Diencephalon (tissue), 2 donors: ENCODE results near the genes ATP6V1F and UBE2H.

DNA sequence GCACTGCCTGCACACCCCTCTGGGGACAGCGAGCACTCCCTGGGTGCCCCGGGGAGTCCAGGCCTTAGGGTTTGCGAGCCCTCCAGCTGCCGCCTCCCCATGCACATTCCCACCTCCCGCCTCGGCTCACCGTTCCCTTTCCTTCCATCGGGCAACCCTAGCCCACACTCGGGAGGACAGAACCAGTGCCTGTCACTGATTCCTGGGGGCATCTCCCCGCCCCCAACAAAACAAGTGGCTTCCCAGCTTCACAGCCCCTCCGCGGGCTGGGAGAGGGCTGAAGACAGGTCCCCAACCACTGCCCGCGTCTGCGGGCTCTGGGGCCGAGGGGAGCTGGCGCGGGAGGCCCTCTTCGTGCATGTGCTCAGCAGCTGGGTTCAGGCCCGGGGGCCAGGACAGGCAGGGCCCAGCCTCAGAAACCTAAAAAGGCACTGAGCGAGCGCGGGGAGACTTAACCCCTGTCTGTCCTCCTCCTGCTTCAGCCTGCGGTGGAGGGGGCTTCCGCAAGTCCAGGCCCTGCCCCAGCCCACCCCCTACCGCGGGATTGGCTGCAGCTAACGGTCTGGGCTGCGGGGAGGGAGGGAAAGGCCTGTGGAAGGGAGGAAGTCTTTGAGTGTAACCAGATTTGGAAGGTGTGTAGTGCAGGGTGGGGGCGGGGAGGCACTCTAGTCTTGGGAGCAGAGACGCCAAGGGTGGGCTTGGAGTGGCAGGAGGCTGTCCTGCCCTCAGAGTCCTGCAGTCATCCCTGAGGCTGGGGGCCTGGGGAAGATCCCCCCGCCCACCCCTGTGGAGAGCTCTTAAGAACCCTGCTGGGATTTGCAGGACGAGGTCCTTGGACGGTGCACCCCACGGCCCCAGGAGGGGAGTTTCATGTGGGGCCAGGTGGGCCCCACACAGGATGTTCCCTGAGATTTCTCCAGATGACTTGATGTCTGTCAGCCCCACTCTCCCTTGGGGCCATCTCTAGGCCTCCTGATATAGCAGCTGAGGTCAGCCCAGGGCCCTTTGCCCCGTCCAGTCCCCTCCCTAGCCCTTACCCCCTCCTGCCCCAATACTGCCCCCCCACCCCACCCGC is 1.3 kb downstream of the FLNC start:
- RAMPAGE, long total RNA: no peak

- RAMPAGE, long total RNA: start-site peak on the plus strand at chr7:128862823-128862895, 4,339 and 3,347 reads in 2 replicates
Observed at GRCh38 chr7:128862195-128863385, at the start of gene ATP6V1F. TSS of gene ATP6V1F (plus strand) at chr7:128862856.

DNA sequence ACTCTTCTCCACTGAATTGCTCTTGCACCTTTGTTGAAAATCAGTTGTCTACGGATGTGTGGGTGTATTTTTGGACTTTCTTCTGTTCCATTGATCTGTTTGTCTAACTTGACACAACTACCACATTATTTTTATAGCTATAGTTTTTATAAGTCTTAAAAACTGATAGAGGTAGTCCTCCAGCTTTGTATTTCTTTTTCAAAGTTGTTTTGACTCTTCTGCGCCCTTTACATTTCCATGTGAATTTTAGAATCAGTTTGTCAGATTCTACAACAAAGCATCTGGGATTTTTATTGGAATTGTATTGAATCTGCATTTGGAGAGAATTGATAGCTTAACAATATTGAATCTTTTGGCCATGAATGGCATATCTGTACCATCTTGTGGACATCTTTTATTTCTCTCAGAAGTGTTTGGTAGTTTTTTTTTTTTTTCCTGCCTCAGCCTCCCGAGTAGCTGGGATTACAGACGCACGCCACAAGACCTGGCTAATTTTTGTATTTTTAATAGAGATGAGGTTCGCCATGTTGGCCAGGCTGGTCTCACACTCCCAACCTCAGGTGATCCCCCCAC is 54.1 kb downstream of the AHCYL2 start:
- RAMPAGE, long total RNA: no peak

- RAMPAGE, long total RNA: no peak
Observed at GRCh38 chr7:129554068-129554547, 51.8 kb downstream of the SMKR1 start.

DNA sequence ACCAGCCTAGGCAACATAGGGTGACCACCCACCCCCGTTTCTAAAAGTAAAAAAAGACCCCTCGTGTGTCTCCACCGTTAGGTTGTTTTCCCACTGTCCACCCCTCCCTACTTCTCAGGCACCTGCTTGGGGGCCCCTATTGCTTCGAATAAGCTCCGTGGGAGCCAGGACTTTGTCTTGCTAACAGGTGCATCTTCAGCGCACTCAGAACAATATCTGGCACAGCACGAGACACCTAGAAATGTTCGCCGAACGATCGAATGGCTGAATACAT is 636 bp upstream of the NRF1 start:
- RAMPAGE, long total RNA: no peak

GRCh38 chr7:129829989-129830842 is 122.5 kb downstream of the UBE2H start:
- RAMPAGE, long total RNA: no peak

- RAMPAGE, long total RNA: no peak
Observed at GRCh38 chr7:129952445-129953270, at the start of gene UBE2H. TSS of gene UBE2H (minus strand) at chr7:129952960.

GRCh38 chr7:130134519-130135625 is 64.5 kb downstream of the KLHDC10 start:
- RAMPAGE, long total RNA: no peak

DNA sequence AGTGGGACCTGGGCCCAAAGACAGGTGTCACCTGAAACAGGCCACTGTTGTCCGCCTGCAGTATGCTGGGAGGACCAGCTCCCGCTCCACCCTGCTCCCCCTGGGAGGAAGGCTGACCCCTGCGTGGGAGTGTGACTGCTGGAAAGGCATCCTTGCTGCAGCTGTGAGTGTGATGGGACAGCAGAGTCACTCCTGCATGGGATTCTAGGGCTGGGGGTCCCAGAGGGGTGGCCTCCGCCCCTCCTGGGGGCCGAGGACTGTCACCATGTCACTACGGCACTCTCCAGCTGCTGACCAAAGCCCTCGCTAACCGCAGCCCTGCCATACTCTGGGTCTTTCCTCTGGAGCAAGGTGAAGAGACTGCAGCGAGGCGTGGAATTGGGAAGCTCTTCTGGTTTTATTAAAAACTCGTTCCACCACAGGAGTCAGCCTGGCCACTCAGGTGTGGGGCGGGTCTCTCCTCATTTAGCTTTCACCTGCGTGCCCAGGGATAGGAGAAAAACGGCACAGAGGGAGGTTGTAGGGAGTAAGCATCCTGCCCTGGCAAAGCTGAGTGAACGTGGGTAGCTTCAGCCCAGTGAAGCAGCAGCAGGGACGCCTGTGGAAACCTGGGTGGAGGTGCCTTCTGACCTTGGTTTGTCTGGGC is 62.9 kb downstream of the TMEM209 start:
- RAMPAGE, long total RNA: no peak

DNA sequence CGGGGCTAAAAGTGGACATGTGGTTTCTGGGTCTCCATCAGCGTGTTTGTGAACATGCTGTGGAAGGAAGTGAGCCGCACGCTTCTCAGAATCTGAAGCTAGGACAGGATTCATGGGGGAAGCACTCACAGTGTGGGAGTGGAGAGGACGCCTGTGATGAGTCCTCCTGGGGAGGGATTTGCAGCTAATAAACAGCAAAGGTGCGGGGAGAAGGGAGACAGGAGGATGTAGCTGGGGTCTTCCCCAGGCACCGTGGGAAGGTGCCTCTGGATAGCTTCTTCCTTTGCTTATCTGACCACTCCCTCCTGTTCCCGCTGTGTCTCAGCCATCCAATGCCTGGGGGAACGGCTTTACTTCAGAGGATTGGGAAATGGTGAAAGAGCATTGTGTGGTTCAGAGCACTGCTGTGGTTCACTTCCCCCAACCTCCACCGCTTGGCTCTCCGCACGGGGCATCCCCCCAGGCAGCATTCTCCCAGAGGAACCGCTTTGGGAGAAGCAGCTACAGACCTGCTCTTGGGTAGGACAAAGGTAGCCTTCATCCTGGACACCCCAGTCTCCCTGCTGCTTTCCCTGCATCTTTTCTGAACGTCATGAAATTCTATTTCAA is 5.7 kb downstream of the CPA5 start:
- RAMPAGE, long total RNA: no peak

GRCh38 chr7:130394243-130394753 is 14.0 kb downstream of the CPA1 start:
- RAMPAGE, long total RNA: no peak

- RAMPAGE, long total RNA: no peak
Observed at GRCh38 chr7:130441535-130442066, 785 bp upstream of the CEP41 start.

DNA sequence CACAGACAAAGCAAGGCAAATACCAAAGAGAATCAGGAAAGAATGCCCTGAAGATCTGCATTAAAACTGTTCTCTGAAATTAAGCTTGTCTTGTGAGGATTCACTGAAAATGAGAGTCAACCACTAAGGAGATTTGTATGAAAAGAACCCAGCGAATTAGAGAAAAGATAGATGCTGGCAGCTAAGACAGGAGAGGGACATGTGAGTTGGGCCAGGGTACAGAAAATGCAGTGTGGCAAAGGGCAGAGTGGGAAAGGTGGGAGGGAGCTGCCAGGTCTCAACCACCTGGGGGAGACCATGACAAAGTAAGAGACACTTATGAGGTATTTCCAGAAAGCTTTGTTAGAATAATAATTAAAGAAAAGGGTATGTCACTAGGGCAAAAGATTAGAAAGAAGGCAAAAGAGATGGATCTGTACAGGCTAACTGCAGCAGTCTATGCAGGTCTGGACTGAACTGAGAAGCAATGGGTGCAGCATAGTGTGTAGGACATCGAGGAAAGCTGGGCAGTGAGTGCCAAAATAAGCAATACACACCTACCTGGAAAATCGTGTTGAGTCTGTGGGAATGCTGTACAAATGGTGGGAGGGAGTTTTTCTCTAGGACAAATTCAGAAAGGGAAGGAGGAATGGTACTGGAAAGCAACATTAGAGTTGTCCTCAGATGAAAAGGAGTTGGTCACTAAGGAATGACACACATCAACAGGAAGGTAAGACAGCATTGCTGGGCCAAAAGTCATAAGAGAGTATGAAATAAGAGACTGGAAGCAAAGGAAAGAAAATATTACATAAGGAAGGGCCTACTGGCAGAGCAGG is 19.2 kb downstream of the MEST start:
- RAMPAGE, long total RNA: no peak

DNA sequence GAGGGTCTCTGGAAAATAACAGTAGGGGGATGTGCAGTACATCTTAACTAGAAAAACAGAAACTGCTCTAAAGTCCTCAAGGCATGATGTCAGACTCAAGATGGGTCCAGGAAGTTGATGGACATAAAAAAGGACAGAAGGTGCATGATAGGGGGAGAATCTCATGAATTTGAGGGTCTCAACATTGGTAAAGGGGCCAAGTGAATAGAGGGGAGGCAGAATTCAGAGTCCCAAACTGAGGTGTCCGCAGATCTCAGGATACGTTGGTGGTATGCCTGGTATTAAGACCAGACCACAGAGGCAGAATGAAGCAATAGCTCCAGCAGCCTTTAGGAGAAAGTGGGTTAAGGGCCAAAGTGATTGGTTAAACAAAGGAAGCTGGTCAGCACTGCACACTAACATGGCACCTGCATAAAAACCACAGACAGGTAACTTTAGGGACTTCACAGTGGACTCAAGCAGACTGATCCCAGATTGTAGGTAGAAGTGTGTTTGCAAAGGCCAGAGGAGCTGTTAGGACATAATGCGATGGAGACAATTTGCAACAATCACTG is 37.5 kb downstream of the MEST start:
- RAMPAGE, long total RNA: no peak

- RAMPAGE, long total RNA: no peak
Observed at GRCh38 chr7:130876614-130876998, 142.6 kb upstream of the KLF14 start.

GRCh38 chr7:130881354-130882037 is 147.5 kb upstream of the KLF14 start:
- RAMPAGE, long total RNA: no peak

GRCh38 chr7:130886448-130886818 is 152.4 kb upstream of the KLF14 start:
- RAMPAGE, long total RNA: no peak

- RAMPAGE, long total RNA: no peak
Observed at GRCh38 chr7:130890676-130891827, 157.0 kb upstream of the KLF14 start.

GRCh38 chr7:130899215-130900346 is 165.6 kb upstream of the KLF14 start:
- RAMPAGE, long total RNA: no peak

- RAMPAGE, long total RNA: no peak
Observed at GRCh38 chr7:130914344-130914974, 180.5 kb upstream of the KLF14 start.